ENCODE measurements around the genes KLRB1 and KLRF2.

GRCh38 chr12:8033137-8034071 lies 888 bp downstream of the FOXJ2 start:
- PRO-cap = no peak

DNA sequence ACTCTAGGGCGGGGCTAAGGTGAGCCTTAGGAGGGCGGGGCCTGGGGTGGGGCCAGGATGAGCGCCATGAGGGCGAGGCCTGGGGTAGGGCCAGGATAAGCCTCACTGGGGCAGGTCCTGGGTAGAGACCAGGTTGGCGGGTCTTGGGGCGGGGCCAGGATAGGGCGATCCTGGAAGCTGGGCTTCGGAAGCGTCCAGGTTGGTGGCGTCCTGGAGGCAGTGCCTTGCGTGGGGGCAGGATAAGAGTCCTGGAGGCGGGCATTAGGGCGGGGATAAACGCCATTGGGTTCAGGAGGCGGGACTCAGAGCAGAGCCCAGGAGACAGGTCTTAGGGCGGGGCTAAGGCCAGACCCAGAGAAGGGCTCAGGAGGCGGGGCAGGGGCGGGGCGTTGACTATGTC lies 15.7 kb upstream of the FAM90A1 start:
- PRO-cap = bidirectional peak, plus-strand start at position 105 of the sequence, minus-strand start outside the sequence

DNA sequence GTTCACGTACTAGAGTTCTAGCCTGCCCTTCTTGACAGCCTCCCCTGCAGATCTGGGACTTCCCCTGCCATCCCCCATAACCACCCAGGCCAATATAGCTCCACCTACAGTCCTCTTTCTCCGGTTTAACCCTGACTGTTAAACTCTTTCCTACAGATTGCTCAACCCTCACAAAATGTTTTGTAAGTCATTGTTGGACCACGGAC lies 21.5 kb downstream of the AICDA start:
- PRO-cap = no peak

- PRO-cap = no peak
These were observed 1.5 kb downstream of the AICDA start for GRCh38 chr12:8611103-8611591.

DNA sequence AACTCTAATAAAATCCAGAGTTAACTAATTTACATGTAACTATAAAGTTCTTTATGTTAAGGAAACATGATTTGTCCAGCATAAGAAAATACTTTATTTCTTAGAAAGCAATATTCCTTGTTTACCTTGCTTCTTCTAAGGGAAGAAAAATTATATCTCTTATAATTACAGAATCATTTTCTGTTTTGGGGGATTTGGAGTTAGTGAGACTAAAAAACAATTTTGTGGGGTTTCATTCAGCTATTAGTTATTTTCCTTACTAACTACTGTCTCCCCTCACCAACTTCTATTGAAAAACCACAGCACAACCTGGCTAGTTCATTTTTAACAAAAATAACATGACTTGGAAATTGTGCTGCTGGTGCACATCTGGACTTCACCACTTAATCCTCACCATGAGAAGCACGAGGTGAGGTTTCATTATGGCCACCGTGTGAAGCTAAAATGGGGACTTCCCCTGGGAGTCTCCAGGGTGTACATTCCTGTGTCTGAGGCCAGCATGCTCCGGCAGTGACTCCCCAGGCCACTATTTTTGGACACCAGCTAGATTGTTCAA lies 16.6 kb upstream of the AICDA start:
- PRO-cap = no peak

GRCh38 chr12:8774195-8774891 lies 48.1 kb upstream of the A2ML1 start:
- PRO-cap = no peak

GRCh38 chr12:8844727-8845304 lies 22.4 kb downstream of the A2ML1 start:
- PRO-cap = no peak

GRCh38 chr12:9064772-9065356 lies 50.9 kb downstream of the A2M start:
- PRO-cap = bidirectional peak, plus-strand start at chr12:9065269, minus-strand start at chr12:9065115

DNA sequence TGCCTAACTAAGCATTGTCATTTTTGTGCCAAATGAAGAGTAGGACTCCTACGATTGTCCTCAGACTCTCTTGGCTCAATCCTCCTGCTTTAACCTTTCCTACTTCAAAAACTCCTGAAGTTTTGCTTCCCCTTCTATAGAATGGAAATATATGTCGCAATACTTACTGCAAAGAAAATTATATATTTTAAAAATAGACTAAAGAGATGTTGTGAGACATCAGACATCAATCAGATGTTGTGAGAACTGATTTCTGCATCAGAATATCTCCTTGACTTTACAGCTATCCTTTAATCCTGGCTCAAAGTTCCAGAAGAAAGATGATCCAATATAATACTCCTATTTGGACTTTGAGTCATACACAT lies 48.9 kb downstream of the A2M start:
- PRO-cap = no peak

DNA sequence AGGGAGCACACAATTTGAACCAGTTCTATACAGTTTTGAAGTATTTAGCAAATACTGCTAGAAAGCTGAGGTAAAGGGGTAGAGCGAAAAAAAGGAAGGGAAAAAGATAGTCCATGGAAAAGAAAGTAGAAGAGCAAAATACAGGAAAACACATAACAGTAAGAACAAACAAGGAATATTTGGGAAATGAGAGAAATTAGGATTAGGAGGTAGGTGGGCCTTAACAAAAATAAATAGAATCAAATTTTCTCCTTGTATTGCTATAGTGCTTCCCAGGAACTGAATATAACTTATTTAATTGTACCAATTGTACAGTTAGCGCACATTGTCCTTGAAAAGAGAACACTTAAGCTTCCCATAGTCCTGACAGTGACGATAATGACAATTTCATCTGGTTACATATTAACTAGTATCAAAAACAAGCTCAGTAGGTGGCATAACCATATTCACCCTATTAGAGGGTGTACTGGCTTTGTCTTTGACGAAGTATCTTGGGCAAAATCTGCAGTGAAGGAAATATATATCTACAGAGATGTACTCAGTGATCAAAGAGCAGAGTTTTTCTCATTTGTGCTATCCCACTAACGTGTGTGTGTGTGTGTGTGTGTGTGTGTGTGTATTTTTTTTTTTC lies 4.7 kb upstream of the A2M start:
- PRO-cap = no peak

- PRO-cap = no peak
These were observed 10.7 kb upstream of the A2M start for GRCh38 chr12:9126337-9126832.

GRCh38 chr12:9126913-9127915 lies 11.5 kb upstream of the A2M start:
- PRO-cap = no peak

DNA sequence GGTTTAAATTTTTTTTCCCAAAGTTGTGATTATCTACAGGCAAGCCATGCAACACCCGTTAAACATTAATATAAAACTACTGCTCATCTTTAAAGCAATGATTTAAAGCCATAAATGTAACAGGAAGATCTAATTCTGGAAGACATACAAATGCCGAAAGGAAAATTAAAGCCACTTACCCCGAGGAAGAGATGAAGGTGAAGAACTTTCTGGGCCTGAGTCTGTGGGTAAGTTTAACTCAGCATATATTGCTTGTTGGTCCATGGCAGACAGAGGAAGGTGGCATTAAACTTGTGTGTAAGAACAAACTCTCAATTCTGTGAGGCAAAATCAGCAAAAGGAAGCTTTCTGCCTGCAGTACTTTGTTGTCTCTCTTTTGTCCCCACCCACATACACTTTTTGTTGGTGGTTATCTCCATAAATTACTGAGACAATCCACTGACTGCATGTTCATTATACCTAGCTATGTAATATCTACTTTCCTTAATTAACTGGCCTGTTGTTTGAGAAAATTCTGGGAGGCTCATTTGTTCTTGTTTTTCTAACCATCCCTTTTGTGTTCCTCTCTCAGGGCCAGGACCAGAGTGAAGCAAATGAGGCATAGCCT lies at the start of gene KLRB1:
Gene KLRB1, minus strand, starts transcription at position 341 of the 607 bp plus-strand sequence.
- PRO-cap = no peak

- PRO-cap = no peak
These were observed 37.9 kb downstream of the CLEC2D start for GRCh38 chr12:9707455-9707706.

- PRO-cap = no peak
These were observed 23.9 kb downstream of the CD69 start for GRCh38 chr12:9736787-9737211.

DNA sequence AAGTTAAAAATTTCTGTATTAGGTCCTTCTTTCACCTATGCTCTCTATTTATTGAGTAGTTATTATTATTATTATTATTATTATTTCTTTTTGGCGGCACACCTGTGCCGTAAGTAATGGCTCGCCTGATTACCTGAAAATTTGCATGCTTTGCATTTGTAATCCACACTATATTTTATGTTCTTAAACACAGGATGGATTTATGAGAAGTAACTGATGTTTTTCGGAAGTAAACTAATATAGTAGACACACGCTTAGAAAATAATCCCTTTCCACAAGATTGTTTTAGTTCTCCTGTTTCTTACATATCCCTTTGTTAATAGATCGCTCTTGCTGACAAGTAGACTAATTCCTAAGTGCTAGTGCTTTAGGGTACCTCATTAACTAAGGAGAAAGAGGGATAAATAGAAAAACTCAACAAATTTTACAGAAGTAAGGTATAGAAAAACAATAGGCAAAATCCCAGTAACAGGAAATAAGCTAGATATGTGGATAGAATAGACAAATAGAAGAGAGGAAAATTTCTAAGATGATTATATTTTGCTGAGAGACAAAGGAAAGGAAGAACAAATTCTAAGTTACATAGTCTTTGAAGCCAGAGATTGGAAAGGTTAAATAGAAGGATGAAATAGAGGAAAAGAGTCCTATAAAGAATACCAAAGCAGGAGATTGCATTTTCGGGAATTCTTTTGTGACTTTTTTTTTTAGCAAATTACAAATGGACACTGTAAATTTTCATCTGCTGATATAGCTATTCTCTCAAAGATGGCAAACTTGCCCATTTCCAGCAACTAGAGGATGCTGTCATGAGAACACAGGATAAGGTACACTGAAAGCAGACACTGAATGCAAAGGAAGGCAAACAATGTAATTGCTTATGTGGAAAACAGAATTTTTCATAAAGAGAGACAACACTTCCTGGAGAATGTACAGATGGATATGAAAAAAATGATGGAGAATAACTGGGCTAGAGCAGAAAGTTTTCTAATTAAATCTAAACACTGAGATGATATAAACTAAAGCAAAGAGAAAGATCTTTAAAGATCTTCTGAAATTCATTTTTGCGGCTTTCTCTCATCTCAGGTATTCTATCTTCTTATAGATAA lies 922 bp downstream of the CD69 start:
- PRO-cap = no peak

- PRO-cap = no peak
These were observed 30.9 kb upstream of the KLRF1 start for GRCh38 chr12:9796246-9796825.

- PRO-cap = no peak
These were observed 3.0 kb upstream of the CLEC2B start for GRCh38 chr12:9872166-9872573.

- PRO-cap = no peak
These were observed at the start of gene KLRF2 for GRCh38 chr12:9881212-9881768. KLRF2 (plus strand) TSS chr12:9881489.

- PRO-cap = unidirectional peak, minus-strand start at chr12:10069277
These were observed 29.7 kb downstream of the CLEC1A start for GRCh38 chr12:10069013-10069479.